Skeletal muscle tissue (tissue), 7 donors: ENCODE measurements around the gene UBTF.

DNA sequence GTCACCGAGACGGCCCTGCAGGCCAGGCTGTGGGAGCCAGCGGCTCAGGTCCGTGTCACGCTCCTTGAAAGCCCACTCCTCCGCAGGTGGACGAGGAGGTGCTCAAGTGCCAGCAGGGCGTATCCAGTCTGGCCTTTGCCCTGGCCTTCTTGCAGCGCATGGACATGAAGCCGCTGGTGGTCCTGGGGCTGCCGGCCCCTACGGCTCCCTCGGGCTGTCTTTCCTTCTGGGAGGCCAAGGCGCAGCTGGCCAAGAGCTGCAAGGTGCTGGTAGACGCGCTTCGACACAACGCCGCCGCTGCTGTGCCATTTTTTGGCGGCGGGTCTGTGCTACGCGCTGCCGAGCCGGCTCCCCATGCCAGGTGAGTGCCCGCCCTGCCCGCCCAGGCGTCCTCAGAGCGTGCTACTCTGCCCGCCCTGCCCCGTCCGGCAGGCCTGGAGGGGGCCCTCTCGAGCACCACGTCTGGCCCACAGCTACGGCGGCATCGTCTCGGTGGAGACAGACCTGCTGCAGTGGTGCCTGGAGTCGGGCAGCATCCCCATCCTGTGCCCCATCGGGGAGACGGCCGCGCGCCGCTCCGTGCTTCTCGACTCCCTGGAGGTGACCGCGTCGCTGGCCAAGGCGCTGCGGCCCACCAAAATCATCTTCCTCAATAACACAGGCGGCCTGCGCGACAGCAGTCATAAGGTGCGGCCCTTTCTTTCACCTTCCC, 1.3 kb downstream of the NAGS start:
- PRO-cap, 3 experiments: peak in 2 of 3 experiments; most common plus-strand start position 501 of the sequence (in 2)
- RAMPAGE, long total RNA: no peak
- RRBS, 2 experiments: 5 to 8% methylated on average over 7 of the region's 57 CpGs

GRCh38 chr17:44010628-44011562, 3.9 kb downstream of the TMEM101 start:
- PRO-cap, 3 experiments: no peak in any of the 3 experiments
- RAMPAGE, long total RNA: no peak
- RRBS, 2 experiments: no CpG with 5 or more reads among the region's 4 CpGs

DNA sequence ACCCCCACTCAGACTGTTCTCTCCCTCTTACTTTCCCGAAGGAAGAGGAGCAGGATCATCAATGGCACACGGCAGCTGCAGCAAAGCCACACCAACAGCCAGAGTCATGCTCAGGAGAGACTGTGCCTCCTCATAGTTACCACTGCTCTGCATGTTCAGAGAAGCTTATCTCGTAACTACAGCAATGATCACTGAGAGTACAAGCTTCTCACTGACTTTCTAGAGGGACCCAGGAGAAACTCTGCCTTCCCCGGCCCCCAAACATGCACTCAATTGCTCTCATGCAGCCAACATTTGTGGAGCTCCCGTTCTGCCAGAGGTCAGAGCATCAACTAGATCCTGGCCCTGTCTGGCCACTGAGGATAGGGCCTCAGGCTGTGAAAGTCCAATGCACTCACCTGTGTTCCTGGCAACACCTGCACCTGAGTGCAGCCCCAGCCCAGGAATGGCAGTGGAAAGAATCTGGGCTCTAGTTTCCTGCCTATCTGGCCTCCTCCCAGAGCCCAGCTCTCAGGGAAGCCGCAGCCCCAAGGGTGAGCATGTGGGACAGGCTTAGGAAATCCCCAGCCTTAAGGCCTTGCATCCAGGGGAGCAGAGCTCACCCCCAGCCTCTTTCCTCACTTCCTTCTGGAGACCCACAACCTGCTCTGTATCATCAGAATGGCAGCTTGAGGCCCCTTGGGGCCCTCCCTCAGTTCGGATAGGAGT, 10.4 kb upstream of the TMEM101 start:
- PRO-cap, 3 experiments: no peak in any of the 3 experiments
- RAMPAGE, long total RNA: no peak
- RRBS, 2 experiments: no CpG with 5 or more reads among the region's 7 CpGs

DNA sequence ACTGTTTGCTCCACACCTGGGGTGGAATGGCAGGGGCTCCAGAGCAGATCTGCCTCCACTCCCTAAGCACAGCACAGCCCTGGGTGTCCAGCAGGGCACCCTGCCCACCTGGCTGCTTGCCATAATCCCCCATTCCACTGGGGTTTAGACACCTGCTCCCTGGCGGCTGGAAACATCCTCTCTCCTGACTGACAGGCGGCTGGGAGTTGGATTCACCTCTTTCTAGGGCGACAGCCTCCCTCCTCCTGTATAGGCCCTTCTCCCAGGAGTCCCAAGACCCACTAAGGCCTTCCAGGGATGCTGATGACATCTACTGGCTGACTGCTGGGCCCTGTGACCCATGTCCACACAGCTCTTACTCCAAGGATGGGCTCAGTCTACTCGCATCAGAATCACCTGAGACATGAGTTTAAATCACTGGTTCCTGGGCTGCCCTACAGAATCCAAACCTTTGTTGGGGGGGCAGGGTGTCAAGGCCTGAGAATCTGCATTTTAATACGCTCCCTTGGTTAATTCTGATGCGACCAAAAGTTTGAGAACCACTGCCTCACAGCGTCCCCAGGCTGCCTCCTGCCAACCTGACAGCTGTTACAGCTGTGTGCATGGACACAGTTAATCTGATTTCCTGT, 17.8 kb downstream of the HDAC5 start:
- PRO-cap, 3 experiments: no peak in any of the 3 experiments
- RAMPAGE, long total RNA: no peak
- RRBS, 2 experiments: no CpG with 5 or more reads among the region's 7 CpGs

DNA sequence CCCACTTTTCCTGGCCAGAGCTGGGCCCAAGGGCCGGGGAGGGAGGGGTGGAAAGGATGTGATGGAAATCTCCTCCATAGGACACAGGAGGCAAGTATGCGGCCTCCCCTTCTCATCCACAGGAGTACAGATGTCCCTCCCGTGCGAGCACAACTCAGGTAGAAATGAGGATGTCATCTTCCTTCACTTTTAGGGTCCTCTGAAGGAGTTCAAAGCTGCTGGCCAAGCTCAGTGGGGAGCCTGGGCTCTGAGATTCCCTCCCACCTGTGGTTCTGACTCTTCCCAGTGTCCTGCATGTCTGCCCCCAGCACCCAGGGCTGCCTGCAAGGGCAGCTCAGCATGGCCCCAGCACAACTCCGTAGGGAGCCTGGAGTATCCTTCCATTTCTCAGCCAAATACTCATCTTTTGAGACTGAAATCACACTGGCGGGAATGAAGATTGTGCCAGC, 4.2 kb downstream of the TMUB2 start:
- PRO-cap, 3 experiments: no peak in any of the 3 experiments
- RAMPAGE, long total RNA: no peak
- RRBS, 2 experiments: no CpG with 5 or more reads among the region's 6 CpGs

DNA sequence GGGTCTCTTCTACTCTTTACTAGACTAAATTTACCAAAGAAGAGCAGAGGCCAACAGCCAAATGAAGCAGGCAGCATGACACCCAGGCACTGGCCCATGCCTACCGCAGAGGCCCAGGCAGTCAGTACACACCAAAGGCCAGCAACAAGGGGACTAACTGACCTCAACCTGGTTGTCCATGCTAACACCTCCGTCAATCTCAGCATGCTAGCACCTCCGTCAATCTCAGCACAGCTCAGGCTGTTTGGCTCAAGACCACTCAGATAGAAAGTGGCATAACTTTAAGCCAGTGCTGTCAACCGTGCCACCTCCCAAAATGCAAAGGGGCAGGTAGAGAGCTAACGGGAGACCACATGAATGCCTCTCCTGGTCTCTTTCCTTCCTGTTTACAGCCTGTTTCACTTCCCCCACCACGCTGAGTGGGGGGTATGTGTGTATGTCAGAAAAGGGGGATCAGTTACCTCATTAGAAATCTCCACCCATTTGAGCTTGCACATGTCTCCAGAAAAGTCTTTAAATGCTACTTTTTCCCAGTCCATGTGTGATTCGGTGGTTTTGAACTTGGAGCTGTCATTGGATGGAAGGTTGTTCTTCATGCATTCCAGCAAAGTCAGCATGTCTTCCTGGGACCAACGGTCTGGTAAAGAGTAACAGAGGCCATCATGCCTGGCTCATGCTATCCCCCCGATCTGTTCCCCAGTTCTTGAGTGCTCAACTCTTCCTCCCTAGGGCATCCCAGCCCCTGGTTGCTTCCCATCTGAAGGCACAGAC, 3.2 kb downstream of the UBTF start:
- PRO-cap, 3 experiments: no peak in any of the 3 experiments
- RAMPAGE, long total RNA: no peak
- RRBS, 2 experiments: no CpG with 5 or more reads among the region's 9 CpGs

GRCh38 chr17:44219342-44220285, at the start of gene UBTF:
TSS of gene UBTF (minus strand) at chr17:44219675.
- PRO-cap, 3 experiments: peak in 3 of 3 experiments; most common plus-strand start chr17:44219862 (in 2); most common minus-strand start chr17:44219498 (in 1)
- RAMPAGE, long total RNA: start-site peak on the minus strand at chr17:44219477-44219505, 56 and 30 reads in 2 replicates
- RRBS, 2 experiments: 2% methylated on average over 79 of the region's 128 CpGs

DNA sequence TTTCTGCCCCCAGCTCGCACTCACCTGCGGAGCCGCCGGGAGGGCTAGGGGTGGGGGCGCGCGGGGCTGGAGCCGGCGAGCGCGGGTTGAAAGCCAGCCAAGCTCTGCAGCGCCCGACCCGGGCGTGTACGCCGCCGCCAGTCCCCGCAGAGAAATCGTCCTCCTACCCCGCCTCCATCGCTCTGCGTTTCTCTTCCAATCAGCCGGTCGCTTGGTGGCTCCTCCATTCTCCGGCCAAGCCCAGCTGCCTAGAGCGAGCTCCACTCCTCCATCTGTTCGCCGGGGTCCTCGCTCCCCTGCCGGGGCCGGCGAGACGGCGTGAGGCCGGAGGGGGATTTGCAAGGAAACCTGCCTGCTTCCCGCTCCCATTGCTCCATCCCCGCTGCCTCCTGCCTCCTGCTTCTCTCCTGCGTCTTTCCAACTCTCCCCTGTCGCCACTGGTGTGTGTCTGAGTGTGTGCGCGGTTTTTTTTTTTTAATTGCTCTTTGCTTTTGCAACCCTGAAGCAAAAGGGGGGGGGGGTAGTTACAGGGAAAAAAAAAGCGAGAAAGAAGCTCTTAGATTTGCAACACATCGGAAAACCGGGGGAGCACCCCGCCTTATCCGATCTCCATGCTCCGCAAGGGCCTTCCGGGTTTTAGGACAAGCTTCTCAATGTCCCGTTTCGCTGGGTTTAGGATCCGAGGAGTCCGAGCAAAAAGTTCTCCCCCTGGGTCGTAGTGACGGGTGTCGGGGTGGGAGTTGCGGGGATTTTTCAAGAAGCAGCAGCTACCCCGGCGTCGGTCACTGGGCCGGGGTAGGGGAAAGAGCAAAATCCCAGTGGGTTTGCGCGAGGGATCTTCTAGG, 1.9 kb upstream of the UBTF start:
- PRO-cap, 3 experiments: peak in 3 of 3 experiments; most common plus-strand start position 226 of the sequence (in 2); most common minus-strand start position 126 of the sequence (in 2)
- RAMPAGE, long total RNA: no peak
- RRBS, 2 experiments: 3% methylated on average over 29 to 33 of the region's 63 CpGs

DNA sequence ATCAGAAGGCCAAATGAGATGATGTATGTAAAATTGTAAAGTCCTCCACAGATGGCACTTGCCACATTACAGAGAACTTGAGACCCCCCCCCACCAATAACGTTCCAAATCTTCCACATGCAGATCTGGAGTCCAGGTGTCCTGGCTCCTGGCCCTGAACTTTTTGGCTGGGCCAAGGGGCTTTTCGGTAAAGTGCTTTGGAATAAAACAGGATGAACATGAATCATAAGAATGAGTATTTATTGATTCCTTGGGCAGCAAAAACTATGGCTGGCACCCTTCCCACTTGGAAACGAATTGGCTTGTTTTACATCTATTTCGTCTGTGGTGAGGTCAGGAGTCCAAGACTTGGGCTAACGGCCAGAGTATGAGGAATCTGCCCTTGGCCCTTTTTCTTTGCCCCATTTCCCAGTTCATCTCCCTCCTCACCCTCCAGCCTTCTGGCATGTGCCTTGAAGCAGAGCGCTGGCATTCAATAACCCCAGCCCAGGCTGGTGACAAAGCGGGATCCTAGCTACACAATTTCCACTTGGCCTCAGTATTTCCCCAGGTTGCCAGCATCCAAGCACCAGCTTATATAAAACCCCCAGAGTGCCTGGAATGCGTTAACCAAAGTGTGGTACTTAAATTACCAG, 4.1 kb upstream of the UBTF start:
- PRO-cap, 3 experiments: no peak in any of the 3 experiments
- RAMPAGE, long total RNA: no peak
- RRBS, 2 experiments: no CpG with 5 or more reads among the region's 8 CpGs

- PRO-cap, 3 experiments: no peak in any of the 3 experiments
- RAMPAGE, long total RNA: no peak
- RRBS, 2 experiments: 25 to 31% methylated on average over 10 of the region's 51 CpGs
Observed at GRCh38 chr17:44354558-44354943, 9.1 kb downstream of the FAM171A2 start.

- PRO-cap, 3 experiments: no peak in any of the 3 experiments
- RAMPAGE, long total RNA: no peak
- RRBS, 2 experiments: no CpG with 5 or more reads among the region's 39 CpGs
Observed at GRCh38 chr17:44362928-44363558, 610 bp downstream of the FAM171A2 start.

DNA sequence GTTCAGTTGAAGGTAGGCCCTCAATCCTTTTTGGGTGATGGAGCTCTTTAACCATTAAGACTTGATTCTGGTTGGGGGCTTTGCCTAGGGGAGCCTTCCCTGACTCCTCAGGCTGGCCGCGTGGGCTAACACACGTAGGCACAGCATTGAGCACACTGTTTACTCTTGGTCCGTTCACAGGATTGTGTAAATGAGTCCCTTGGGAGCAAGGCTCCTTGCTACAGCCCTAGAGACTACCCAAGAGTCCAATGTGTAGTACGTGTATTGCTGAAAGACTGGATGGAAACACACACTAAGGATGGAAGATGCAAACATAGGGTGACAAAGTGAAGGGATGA, 761 bp upstream of the ITGA2B start:
- PRO-cap, 3 experiments: no peak in any of the 3 experiments
- RAMPAGE, long total RNA: no peak
- RRBS, 2 experiments: no CpG with 5 or more reads among the region's 5 CpGs

- PRO-cap, 3 experiments: no peak in any of the 3 experiments
- RAMPAGE, long total RNA: no peak
- RRBS, 2 experiments: no CpG with 5 or more reads among the region's 4 CpGs
Observed at GRCh38 chr17:44448250-44449028, 54.8 kb downstream of the GPATCH8 start.

DNA sequence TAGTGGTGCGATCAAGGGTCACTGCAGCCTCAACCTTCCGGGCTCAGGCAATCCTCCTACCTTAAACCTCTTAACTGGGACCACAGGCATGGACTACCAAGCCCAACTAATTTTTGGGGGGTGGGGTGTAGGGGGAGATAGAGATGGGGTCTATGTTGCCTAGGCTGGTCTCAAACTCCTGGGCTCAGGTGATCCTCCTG, 41.6 kb downstream of the GPATCH8 start:
- PRO-cap, 3 experiments: no peak in any of the 3 experiments
- RAMPAGE, long total RNA: no peak
- RRBS, 2 experiments: no CpG with 5 or more reads among the region's 2 CpGs

DNA sequence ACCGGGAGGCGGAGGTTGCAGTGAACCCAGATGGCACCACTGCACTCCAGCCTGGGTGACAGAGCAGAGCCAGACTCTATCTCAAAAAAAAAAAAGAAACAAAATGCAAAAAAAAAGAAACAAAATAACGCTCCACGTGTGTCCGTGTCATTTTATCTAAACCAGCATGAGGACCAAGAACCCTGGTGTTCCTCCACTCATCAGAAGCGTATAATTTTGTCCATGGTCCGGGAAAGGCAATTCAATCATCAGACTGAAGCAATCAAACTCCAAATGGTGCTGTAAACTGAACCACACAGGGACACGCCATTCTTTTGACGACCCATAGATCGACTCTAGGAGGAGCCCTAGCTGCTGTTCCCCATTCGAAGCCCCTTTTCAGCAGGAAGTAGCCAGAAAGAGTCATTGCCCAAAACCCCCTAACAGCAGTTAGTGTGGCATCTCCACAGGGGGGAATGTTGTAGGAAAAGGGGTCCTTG, 8.1 kb upstream of the GPATCH8 start:
- PRO-cap, 3 experiments: no peak in any of the 3 experiments
- RAMPAGE, long total RNA: no peak
- RRBS, 2 experiments: no CpG with 5 or more reads among the region's 11 CpGs

DNA sequence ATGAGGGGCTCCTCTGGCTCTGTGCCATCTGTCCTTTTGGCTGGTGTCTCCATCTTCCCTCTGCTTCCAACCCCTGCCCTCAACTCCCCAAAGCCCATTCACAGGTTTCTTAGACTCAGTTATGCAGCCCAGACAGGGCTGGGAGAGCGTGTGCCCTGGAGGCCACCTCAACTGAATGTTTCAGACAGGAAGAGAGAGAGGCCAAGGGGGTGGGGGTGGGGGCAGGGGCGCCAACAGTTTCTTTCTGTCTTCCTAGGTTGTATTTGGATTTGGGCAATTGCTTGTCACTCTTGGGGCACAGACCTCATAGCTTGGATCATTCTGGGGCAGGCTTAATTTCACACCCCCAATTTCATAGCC, 14.9 kb upstream of the FZD2 start:
- PRO-cap, 3 experiments: no peak in any of the 3 experiments
- RAMPAGE, long total RNA: no peak
- RRBS, 2 experiments: no CpG with 5 or more reads among the region's 2 CpGs

DNA sequence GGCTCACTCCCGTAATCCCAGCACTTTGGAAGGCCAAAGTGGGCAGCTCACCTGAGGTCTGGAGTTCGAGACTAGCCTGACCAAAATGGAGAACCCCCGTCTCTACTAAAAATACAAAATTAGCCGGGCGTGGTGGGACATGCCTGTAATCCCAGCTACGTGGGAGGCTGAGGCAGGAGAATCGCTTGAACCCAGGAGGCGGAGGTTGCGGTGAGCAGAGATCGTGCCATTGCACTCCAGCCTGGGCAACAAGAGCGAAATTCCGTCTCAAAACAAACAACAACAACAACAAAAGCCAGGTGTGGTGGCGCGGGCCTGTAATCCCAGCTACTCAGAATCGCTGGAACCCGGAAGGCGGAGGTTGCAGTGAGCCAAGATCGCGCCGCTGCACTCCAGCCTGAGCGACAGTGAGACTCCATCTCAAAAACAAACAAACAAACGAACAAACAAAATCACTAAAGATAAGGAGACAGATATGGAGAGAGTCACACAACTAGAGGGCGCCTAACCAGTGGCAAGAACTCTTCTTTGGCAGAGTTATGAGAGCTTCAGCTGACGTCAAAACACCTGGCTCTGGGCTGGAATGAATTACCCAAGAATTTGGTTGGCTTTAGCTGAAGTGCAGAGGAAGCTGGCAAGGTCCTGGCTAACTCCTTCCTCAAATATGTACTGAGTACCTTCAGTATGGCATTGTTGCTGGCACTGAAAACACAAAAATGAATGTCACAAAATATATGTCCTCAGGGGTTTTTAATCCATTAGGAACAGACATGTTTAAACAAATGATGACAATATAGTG, 1.3 kb upstream of the CCDC43 start:
- PRO-cap, 3 experiments: no peak in any of the 3 experiments
- RAMPAGE, long total RNA: no peak
- RRBS, 2 experiments: no CpG with 5 or more reads among the region's 24 CpGs

- PRO-cap, 3 experiments: no peak in any of the 3 experiments
- RAMPAGE, long total RNA: no peak
- RRBS, 2 experiments: no CpG with 5 or more reads among the region's 12 CpGs
Observed at GRCh38 chr17:44793038-44793413, 34.2 kb downstream of the ADAM11 start.

DNA sequence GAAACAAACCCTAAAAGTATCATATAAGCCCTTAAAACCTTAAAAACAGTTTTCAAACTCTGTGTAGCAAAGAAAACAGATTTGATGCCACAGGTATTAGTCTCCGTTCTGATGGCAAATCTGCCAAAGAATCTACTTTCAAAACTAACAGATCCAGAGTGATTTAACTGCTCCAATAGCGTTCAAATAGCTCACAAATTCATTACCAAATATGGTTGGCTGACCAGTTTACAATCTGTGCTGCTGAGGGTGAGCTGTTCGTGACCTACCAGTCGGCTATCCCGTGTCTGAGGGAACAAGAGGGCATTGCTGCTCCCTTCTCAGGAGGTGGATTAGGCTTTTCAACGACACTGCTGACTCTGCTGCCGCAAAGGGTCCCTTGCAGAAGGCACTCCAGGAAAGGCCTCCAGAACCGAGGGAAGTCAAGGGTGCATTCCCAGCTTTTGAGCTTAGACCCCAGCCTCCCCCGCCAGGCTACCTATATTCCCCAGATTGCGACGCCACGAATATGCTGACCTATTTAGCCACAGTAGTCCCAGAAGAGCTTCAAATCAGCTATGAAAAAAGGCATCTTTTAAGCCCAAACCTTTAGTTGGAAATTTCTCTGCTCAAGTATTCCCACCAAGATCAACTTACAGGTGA, 32.3 kb downstream of the GJC1 start:
- PRO-cap, 3 experiments: no peak in any of the 3 experiments
- RAMPAGE, long total RNA: no peak
- RRBS, 2 experiments: no CpG with 5 or more reads among the region's 12 CpGs

- PRO-cap, 3 experiments: no peak in any of the 3 experiments
- RAMPAGE, long total RNA: no peak
- RRBS, 2 experiments: 95 to 97% methylated on average over 3 of the region's 18 CpGs
Observed at GRCh38 chr17:44805186-44805748, 24.8 kb downstream of the GJC1 start.